Hematopoietic multipotent progenitor cell (in vitro differentiated cells): ENCODE data around the genes MIPOL1, SEC23A and MGAT2.

DNA sequence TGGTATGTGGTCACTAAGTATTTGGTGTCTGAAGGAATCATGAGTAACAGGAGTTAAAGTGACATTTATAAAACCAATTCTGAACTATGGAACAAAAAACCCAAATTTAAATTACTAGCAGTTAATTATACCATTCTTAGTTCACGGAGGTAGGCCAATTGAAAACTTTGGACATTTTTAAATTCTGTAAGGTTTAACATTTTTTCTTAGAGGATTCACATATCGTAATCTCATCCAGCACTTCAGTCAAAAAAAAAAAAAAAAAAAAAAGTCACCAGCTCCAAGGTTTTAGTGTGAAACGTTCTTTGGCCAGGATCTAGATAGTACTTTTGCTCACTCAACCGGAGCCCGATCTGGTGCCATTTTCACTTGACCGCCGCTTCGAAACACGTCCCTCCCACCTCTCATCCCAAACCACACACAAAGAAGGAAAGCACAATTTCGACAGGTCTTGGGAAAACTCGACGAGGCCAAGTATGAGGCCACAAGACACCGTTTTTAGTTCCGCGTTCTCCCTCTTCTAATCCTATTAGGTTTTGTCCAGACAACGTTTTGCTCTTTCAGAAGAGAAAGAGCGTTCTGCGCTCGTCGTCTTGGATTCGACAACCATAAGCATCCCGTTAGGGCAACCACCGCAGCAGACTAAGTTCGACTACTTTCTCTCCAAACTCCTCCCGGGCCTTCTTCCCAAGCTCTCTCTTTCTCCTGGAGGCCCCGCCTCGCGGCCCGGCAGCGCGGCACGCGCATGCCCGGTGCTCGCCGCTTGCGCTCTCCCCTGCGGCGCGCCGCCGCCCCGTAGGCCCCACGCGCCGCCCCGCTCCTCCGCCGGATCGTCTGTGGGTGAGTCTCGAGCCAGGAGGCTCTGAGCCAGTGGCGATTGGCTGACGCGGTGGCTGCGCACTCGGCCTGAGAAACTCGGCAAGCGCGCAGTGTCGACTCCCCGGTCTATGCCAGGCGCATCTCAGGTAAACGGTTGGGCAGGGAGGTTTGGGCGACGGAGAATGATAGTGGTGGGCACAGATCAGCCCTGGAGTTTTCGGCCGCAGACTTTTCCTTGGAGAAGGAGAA lies at the start of gene MIPOL1:
MIPOL1 (plus strand) TSS at position 798 of the 1,068 bp plus-strand sequence.
- CAGE, long polyA plus RNA: no peak

DNA sequence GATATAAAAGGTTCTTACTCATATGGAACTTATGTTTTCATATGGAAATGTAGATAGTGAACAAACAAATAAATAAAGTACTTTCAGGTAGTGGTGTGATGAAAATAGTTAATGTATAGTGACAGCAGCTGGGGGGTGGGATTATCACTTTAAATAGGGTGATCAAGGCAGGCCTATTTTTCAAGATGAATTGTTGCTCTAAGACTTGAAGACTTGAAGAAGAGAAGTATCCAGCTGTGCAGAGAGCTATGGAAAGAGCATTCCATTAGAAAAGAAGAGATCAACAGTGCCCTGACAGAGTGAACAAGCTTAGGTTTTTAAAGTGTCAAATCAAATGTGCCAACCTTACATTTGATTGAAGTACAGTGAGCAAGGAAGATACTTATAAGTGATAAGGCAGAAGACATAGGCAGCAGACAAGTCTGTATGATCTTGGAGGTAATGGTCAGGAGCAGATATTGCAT lies 117.3 kb downstream of the MIPOL1 start:
- CAGE, long polyA plus RNA: no peak

DNA sequence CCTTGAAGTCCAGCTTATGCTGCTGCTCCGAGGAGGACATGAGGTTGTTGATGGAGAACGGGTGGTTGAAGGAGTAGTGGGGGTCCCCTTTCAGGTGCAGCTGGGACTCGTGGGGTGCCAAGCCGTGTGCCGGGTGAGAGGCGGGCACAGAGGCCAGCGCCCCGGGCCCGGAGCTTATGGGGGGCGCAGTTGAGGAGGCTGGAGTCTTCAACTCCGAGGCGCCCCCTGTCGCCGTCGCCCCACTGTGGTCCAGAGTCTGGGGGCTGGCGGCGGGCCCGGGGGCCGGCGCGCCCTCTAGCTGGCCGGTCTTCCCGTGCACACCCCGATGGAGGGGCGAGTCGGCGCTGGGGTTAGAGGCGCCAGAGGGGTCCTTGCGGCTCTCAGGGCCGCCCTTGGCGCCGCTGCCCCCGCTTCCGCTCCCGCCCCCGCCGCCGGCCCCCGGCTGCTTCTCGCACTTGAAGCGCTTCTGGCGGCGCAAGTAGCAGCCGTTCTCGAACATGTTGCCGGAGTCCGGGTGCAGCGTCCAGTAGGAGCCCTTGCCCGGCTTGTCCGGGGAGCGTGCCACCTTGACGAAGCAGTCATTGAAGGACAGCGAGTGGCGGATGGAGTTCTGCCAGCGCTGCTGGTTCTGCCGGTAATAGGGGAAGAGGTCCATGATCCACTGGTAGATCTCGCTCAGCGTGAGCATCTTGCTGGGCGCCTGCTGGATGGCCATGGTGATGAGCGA lies 3.4 kb downstream of the FOXA1 start:
- CAGE, long polyA plus RNA: no peak

GRCh38 chr14:37592256-37593105 lies 2.6 kb downstream of the FOXA1 start:
- CAGE, long polyA plus RNA: no peak

DNA sequence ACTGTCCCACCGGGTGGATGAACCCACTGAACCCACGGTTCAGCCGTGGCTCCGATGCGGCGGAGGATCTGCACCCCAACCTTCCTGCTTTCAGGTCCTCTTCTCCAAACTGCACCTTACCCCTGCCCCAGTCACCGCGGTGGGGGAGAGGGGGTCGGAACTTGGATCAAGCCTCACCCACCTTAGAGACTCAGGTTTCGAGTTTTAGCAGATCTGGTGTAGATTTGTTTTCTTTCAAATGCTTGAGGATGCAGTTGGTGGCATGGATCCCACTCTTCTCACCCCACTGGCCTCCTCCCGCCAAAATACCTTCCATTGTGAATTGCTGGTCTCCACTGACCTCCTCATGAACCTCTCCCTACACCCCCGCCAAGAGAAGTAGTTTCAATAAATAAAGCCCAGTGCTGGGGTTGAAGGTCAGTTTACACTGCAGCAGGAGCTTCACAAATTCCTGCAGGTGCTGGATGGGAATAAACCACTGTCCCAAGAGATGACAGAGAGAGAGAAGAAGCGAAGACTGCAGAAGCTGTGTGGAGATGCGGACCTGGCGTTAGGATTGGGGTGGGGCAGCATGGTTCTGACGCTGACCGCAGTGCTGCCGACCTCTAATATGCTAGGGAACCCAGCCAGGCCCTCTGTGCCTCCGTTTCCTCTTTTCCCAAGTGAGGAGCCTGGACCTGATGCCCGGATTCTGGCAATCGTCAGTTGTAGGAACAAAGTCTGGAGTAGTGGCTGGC lies 7.3 kb downstream of the TTC6 start:
- CAGE, long polyA plus RNA: no peak

- CAGE, long polyA plus RNA: no peak
Observed at GRCh38 chr14:37865257-37865607, 269.8 kb downstream of the TTC6 start.

- CAGE, long polyA plus RNA: no peak
Observed at GRCh38 chr14:38194591-38195079, 13.1 kb upstream of the SSTR1 start.

GRCh38 chr14:38808635-38809515 lies 294.2 kb downstream of the SEC23A start:
- CAGE, long polyA plus RNA: no peak

DNA sequence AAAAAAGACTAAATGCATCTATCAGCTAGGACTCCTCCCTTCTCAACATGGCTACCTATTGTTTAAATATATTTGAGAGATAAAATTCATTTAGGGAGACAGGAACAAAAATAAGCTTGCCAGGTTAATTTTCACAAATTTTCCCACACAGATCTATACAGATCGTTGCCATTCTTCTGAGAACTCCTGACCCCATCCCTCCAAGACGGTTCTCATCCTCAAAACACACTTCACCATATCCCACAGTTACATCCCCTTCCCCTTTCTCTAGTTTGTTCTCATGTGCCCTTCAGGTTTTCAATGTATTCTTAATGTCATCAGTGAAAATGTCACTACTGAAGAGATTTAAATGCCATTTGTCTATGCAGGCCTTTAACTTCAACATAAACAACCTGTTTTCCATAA lies 197.0 kb downstream of the SEC23A start:
- CAGE, long polyA plus RNA: no peak

GRCh38 chr14:38932347-38932803 lies 170.7 kb downstream of the SEC23A start:
- CAGE, long polyA plus RNA: no peak

GRCh38 chr14:39102933-39103588 lies at the start of gene SEC23A:
Gene SEC23A, minus strand, starts transcription at chr14:39103235.
- CAGE, long polyA plus RNA: start-site peak on the minus strand at chr14:39103097-39103125, 55 reads; start-site peak on the minus strand at chr14:39103181-39103243, 46 reads

- CAGE, long polyA plus RNA: no peak
Observed at GRCh38 chr14:39265642-39266160, 32.0 kb downstream of the MIA2 start.

DNA sequence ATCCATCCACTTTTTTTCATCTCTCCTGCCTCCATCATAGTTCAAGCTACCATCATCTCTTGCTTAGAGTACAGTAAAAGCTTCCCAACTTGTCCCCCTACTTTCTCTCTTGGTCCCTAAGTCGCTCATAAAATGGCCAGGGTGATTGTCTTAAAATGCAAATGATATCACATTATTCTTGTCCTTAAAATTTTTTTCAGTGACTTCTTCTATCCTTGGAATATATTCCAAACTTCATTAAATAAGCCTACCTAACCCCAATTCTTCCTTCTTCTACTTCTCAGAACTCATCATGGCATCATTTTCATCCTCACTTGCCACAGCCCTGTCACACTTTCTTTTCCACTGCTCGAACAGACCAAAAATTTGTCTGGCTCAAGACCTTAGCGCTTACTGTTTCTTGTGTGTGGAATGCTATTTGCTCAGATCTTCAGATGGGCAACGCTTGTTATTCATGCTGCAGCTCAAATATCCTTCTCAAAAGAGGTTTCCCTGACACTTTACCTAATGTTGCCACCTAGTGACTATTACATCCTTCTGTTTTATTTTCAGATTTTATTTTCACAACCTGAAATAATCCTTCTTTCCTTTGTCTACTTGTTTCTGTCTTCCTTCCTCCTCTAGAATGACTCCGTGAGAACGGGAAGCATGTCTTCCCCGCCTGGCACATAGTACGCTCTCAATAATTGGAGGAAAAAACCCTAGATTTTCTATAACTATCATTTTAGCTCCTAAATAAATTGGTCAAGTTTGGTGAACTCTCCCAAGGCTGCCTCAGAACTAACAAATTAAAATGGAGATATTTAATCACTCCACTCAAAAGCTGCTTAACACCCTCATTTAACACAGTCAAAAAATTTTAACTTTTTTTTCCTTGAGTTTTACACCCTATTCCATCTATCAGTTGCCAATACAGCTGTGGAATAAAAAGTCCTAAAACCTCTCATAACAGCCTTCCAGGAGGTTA lies 5.6 kb downstream of the FBXO33 start:
- CAGE, long polyA plus RNA: no peak

DNA sequence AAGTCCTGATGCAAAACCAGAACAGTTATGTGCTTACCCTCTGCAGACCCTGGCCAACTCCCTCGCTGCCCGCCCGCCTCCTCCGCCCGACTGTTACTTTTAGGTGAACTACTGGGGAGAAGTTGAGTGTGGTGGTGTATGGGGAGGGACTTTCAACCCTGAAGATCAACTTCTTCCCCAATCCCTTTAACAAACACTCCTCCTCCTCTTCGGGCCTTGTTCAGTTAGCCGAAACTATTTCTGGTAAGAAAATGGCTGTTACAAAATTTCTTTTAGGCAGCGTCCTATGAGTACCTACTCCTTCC lies 1.4 kb downstream of the FBXO33 start:
- CAGE, long polyA plus RNA: no peak

- CAGE, long polyA plus RNA: no peak
Observed at GRCh38 chr14:39957226-39957593, 525.0 kb upstream of the FBXO33 start.

- CAGE, long polyA plus RNA: no peak
Observed at GRCh38 chr14:44193012-44193438, 314.1 kb downstream of the FSCB start.

DNA sequence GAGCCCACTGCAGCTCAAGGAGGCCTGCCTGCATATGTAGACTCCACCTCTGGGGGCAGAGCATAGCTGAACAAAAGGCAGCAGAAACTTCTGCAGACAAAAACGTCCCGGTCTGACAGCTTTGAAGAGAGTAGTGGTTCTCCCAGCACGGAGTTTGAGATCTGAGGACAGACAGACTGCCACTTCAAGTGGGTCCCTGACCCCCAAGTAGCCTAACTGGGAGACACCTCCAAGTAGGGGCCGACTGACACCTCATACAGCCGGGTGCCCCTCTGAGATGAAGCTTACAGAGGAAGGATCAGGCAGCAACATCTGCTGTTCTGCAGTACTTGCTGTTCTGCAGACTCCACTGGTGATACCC lies 931.8 kb upstream of the MDGA2 start:
- CAGE, long polyA plus RNA: no peak

DNA sequence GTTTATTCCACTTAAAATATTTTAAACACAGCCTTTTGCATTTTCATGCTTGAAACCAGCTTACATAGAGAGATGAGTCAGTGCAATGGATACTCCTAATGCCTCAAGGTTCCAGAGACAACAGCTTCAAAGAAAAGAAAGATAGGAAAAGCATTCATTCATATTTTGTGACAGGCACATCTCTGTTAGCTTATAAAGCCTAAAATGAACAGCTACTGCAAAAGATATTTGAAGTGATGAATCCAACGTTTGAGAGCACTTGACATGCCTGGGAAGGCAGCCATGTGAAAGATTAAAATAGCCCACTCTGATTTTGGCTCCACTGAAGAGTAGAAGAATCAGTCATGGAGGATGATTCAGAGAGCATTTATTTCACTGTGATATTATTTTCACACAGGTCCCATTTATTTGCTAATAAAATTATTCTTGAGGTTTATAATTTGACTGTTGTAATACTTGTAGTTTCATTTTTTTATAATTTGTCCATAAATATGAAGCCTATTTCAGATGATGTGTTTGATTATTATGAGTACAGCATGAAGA lies 814.4 kb downstream of the RPS29 start:
- CAGE, long polyA plus RNA: no peak

DNA sequence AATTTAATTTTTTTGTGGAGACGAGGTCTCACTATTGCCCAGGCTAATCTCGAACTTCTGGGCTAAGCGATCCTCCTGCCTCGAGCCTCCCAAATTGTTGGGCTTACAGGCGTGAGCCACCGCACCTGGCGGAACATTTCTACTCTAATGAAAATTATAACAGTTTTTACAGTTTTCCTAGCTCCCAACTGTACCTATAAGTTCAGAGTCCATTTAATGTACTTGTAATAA lies 1.6 kb upstream of the LRR1 start:
- CAGE, long polyA plus RNA: no peak

DNA sequence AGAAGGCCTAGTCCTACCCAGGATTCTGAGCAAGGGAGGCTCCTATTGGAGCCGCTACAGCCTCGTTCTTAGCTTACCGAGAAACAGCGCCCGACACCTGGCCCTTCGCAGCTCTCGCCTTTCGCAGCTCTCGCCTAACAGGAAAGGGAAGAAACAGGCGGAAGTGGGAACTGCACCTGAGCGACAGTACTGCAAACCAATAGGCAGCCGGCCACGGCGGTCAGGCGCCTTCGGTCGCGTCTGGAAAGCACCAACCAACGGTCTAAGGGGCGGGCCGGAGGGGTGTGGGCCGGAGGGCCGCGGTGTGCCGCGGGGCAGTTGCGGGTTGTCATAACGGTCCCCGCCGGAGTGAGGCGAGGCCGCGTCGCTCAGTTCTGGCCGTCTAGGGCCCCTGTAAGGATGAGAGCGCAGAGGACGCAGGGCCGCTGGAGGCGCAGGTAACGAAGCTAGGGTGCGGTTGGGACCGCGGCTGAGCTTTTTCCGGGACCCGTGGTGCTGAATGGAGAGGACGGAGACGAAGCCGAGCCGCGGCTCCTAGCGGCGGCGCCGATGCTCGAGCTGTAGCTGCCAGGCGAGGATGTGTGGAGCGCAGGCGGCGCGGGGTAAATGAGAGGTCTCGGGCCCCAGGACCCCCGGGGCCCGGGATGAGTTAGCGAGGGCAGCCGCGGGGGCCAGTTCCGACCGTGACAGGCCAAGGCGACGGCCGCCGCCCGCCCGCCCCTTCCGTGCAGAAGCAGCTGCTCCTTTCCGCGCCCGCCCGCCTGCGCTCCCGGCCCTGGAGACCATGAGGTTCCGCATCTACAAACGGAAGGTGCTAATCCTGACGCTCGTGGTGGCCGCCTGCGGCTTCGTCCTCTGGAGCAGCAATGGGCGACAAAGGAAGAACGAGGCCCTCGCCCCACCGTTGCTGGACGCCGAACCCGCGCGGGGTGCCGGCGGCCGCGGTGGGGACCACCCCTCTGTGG lies at the start of gene MGAT2:
MGAT2 (plus strand) TSS at position 315 of the 965 bp plus-strand sequence.
- CAGE, long polyA plus RNA: start-site peak on the minus strand centred at position 137 of the sequence, 46 bp wide, 1,544 reads; start-site peak on the plus strand centred at position 301 of the sequence, 72 bp wide, 99 reads